SJCRH30 (cell line): ENCODE results near the genes GPC3, CT45A1 and SLC9A6.

GRCh38 chrX:131578429-131579460 lies 34.9 kb downstream of the OR13H1 start:
- RAMPAGE, long total RNA, result no peak

GRCh38 chrX:132216404-132216707 lies 2.9 kb downstream of the RAP2C start:
- RAMPAGE, long total RNA, result no peak

GRCh38 chrX:132216708-132217821 lies 2.2 kb downstream of the RAP2C start:
- RAMPAGE, long total RNA, result no peak

- RAMPAGE, long total RNA, result no peak
These were observed 77.8 kb downstream of the MBNL3 start for GRCh38 chrX:132411003-132411507.

- RAMPAGE, long total RNA, result no peak
These were observed 8.2 kb downstream of the MBNL3 start for GRCh38 chrX:132480214-132481375.

DNA sequence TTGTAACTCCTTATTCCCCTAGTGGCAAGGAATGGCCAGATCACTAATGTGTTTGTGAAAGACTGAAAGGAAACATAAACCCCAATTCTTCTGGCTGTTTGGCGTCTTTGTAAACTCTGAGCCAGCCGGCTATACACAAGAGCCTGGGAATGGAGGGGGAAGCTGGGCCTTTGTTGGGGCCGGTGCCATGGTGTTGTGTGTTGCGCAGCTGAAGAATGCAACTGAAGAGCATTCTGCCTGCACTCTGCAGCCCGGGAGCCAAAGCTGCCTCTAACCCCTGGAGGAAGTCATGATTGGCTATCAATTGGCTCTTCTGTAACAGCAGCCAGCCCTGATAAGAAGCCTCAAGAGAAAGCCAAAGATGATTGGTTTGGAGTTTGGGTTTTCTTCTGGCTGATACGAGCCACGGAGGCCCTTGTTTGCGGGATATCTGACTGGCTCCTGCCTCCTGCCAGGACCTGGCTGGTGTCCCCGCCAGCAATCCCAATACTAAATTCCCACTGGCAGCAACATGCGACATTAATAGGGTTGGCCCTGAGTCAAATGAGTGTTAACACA lies 89.8 kb upstream of the TFDP3 start:
- RAMPAGE, long total RNA, result no peak

GRCh38 chrX:133440722-133441250 lies 25.5 kb upstream of the GPC4 start:
- RAMPAGE, long total RNA, result no peak

DNA sequence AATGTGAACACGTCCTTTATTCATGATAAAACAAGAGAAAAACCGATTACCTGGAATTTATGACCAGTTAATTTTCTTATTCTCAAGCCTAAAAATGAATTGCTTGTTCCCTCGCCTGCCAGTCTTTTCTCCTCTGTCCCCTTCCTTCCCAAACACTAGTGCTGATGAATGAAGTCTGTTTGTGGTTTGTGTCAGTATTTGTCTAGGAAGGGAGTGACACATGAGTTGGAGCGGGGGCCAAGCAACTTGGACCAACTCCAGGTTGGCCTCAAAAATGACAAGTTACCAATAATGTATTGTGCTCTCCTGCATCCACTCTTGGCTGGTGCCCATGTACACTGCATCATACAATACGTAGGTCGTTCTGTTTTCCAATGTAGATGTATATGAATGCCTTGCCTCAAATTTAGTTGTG lies 222.9 kb upstream of the GPC4 start:
- RAMPAGE, long total RNA, result no peak

DNA sequence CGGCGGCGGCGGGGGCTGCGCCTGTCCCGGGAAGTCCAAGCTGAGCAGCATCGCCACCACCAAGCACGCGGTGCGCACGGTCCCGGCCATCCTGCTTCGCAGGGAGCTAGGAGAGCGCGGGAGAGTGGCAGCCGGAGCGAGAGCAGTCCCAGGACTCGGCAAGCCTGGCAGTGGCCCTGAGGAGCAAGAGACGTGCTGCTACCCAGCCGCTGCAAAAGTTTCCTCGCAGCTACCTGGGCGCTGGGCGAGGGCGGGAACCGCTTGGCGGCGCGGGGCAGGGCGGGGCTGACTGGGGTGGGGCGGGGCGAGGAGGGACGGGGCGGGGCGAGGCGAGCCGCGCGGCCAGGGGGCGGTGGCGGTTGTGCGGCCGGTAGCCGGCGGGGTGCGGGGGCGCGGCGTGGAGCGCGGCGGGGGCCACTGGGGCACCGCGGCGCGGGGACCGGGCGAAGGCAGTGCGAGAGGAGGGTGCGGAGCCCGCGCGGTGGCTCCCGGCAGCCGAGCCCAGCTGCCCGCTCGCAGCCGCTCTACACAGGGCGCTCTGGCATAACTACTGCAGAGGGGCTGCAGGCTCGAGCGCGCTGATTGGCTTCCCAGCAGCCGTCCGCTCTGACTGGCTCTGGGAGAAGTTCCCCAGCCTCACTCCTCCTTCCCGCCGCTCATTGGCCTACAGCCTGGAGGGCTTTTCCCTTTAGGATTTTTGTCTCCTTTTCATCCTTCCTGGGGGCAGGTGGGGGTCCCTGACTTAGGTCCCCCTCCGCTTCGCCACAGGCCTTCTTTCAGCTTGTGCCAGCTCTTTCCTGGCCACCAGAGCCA lies at the start of gene GPC3:
TSS of gene GPC3 (minus strand) at position 235 of the 813 bp plus-strand sequence.
- RAMPAGE, long total RNA, result no peak

DNA sequence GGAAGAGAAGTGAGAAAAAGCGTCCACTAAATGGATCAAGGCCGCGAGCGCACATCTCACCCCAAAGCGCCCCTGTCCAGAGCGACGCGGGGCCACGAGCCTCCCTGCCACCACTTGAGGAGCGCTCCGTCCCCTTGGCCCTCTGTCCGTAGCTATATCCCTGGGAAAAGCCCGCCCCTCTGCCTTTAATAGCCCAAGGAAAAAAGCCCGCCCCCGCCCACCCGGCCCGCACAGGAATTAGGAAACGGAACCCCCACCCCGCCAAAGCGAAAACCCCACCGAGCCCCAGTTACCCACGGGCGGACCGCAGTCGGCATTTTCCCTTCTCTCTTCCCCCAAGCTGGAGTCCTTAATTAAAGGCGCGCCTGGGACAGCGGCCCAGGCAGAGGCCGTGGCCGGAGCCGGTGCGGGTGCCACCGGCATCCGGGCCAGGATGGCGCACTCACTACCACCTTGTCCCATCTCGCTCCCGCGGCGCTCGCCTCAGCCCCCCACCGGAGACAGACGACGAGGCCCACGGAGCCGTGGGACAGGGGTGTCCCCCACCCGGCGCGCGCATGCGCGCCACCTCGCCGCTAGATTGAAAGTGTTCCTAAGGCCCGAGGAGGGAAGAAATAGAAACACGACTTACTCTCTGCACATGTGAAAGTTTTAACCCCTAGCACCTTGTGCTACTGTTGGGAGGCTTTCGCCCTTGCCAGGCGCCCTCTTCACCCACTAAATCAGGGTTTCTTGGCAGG lies 64.5 kb upstream of the CCDC160 start:
- RAMPAGE, long total RNA, result no peak

- RAMPAGE, long total RNA, result no peak
These were observed 3.6 kb upstream of the PHF6 start for GRCh38 chrX:134369378-134370003.

- RAMPAGE, long total RNA, result no peak
These were observed 11.9 kb upstream of the HPRT1 start for GRCh38 chrX:134448119-134448417.

DNA sequence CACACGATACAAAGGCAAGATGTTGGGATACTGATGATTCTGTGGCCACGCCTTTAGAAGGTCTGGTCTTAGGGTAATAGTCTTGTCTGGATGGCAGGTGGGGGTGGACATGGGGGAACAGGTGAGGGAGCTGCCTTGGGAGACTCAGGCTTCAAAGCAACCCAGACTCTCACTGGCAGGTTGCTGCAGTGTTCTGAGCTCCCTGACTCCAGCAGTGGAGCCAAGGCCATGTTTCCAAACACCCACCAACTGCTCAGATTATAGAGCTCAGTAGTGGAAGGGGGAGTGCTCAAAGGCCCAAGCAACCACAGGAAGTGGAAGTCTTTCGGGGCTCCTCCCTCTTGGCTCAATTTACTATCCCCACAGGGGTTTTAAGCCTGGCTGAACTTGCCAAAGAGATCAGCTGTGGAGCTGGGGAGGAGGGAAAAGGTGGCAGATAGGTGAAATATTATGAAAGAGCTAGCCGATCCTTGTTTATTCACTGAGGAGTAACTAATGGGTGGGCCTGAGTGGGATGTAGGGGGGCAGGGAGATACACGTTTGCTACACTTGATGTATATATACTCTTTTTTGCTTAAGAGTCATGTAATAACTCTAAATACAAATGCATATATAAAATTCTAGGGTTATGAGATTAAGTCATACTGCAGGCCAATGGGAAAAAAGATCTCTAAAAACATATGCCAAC lies 82.5 kb downstream of the HPRT1 start:
- RAMPAGE, long total RNA, result no peak

GRCh38 chrX:134995922-134996530 lies 5.2 kb downstream of the SMIM10 start:
- RAMPAGE, long total RNA, result no peak

- RAMPAGE, long total RNA, result no peak
These were observed at the start of gene CT45A1 for GRCh38 chrX:135713097-135713716. Gene CT45A1 (plus strand): TSS chrX:135713639.

- RAMPAGE, long total RNA, result start-site peak on the plus strand at chrX:135985435-135985510, 31 and 8 reads in 2 replicates
These were observed at the start of gene SLC9A6 for GRCh38 chrX:135985042-135986075. Gene SLC9A6 (plus strand): TSS chrX:135985435.

DNA sequence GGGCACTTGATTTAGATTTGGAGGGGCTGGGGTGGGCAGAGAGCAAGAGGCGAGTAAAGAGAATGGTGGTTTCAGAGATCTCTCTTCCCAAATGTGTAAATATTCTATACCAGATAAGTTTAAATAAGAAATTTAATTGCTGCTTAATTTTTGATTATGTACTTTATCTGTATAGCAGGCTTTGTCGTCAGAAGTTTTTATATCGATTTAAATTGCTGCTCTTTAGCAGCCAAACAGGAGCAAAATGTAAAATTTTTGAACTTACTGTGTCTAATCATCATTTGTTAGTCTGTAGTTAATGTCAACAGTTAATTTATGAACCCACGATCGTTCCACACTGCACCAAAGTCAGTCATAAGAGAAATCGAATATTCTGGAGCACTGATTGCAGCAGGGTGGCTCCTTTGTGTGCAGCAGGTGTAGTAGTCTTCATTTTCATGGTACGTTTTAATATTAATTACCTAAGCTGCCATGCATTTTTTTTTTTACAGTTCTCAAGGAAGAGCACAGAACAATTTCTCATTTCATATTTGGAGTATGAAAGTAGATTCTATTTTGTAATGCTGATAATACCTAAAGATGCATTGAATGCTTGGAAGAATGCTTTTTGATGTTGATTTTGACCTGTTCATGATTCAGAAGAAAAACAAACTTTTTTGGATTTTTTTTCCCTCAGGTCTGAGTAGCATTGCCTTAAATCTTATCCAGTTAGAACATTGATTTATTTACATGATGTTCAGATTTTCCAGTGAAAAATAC lies 60.4 kb downstream of the SLC9A6 start:
- RAMPAGE, long total RNA, result no peak

- RAMPAGE, long total RNA, result no peak
These were observed 62.7 kb downstream of the SLC9A6 start for GRCh38 chrX:136047926-136048297.

DNA sequence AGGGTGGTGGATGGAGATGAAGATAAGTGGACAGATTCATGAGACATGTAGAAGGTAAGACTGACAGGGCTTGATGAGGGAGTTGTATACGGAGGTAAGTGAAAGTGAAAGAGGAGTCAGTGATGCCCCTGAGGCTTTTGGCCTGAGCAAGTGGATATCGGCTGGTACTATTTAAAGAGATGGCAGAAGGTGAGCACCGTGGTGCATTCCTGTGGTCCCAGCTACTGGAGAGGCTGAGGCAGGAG lies 85.4 kb downstream of the SLC9A6 start:
- RAMPAGE, long total RNA, result no peak

DNA sequence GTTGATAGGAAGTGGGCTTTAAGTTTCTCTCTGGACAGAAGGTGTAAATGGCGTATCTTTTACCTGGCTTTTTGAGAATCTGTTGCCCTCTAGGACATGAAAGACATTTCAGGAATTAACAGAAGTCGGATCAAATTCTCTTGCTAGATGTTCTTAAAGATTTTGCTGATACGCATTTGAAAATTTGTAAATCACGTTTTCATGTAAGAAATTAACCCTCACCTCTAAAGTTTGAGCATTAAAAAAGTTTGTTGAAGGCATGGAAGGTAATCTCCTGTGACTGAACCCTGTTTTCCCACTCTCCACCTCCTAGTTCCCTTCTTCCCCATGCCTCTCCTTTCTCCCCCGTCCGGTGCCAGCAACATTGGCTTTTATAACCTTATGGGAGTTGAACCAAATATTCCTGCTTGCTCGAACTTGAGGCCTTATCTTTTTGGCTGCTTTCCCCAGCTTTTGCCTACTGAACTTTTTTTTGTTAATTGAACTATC lies 46.8 kb upstream of the FHL1 start:
- RAMPAGE, long total RNA, result no peak